SK-N-DZ (cell line): ENCODE measurements around the gene AK7.

DNA sequence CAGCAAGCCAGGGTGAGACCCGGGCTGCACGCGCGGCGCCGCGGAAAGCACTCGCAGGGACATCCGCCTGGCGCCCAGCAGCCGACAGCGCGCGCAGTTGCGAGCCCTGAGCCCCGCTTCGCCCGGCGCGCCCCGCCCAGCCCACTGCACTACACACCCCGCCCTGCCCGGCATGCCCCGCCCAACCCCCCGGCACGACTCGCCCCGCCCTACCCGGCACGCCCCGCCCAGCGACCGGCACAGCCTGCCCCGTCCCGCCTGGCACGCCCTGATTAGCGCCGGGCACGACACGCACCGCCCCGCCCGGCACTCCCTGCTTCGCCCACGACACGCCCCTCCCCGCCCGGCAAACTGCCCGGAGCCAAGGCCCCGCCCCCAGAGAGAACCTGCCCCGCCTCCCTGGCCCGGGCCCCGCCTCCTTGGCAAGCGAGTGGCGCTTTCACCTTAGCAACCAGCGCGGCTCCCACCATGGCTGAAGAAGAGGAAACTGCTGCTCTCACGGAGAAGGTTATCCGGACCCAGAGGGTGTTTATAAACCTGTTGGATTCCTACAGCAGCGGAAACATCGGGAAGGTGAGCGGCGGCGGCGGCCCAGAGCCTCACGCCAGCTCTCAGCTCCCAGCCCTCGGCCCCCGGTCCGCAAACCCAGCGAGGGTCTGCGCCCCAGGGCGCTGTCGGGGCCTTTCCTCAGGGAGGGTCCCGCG is at the start of gene AK7:
AK7 (plus strand) TSS at position 442 of the 704 bp plus-strand sequence.
RAMPAGE:
- cytosol, long total RNA = start-site peak on the plus strand centred at position 439 of the sequence, 50 bp wide, 42 and 64 reads in 2 replicates
- nucleus, long total RNA = no peak

DNA sequence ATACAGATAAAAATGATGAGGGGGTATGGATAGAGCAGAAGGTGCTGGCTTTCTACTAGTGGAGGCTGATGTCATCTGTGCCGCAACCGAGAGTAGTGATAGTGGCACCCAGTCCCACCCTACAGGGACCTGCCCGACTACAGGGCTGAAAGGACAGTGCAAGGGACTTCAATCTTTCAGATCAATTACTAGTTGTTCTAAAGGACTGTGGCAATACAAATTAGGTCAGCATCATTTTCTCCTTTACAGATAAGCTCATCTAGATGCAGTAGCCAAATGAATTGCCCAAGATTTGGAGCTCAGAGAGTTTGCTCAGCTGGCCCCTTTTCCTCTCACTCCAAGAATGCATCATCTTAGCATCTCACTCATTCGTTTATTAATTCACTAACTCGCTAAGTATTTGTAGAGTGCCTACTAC is 806.1 kb downstream of the VRK1 start:
RAMPAGE:
- cytosol, long total RNA = no peak
- nucleus, long total RNA = no peak

GRCh38 chr14:97771460-97772207 is 974.5 kb downstream of the VRK1 start:
RAMPAGE:
- cytosol, long total RNA = no peak
- nucleus, long total RNA = no peak

GRCh38 chr14:98135860-98136530 is 1136.0 kb downstream of the BCL11B start:
RAMPAGE:
- cytosol, long total RNA = no peak
- nucleus, long total RNA = no peak

DNA sequence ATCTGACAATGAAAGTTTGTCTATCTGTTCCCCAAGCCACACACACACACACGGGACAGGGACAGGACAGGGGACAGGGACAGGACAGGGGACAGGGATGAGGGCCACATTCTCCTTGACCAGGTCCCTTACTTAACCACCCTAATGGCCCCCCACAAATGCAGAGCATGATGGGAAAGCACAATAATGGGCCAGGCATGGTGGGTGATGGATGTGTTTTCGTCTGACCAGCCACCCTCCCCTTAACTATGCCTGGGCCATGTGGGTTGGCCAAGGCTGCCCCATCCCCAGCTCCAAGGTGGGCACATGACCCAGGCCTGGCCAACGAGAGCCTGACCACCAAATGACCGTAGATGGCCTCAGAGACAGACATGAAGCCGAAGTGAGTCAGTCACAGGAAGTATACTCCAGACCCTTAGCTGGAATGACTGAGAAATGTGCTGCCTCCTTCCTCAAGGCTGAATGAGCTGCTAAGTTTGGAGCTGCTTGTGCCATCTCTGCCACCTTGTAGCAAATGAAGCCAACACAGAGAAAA is 233.7 kb downstream of the BCL11B start:
RAMPAGE:
- cytosol, long total RNA = no peak
- nucleus, long total RNA = no peak

DNA sequence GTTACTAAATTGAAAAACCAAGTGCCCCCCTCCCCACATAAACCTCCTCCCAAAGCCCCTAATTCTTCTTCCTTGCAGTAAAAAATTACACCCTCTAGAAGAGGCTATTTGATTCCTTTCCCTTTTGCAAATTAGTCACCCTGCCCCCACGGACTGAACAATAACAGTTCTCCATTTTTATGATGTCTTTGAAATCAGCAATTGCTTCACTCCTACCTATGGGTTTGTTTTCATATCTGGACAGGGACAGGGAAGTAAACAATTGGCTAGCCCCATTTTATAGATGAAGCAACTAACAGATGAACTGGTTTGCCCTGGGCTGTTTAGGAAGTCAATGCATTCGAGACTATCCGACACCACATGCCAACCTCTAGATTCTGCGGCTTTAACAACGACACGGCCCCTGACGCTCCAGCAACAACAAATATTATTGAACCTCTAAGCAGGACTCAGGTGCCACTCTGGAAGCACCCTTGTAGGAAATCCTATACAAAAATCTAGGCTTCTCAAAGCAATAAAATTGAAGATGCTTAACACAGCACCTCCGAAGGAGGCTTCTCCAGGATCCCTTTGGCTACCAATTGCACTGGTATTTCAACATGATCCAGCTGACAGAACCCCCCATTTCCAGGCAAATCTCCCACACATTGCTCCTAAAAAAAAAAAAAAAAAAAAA is 28.6 kb downstream of the BCL11B start:
RAMPAGE:
- cytosol, long total RNA = no peak
- nucleus, long total RNA = no peak

GRCh38 chr14:99257871-99258854 is 13.8 kb downstream of the BCL11B start:
RAMPAGE:
- cytosol, long total RNA = no peak
- nucleus, long total RNA = no peak

DNA sequence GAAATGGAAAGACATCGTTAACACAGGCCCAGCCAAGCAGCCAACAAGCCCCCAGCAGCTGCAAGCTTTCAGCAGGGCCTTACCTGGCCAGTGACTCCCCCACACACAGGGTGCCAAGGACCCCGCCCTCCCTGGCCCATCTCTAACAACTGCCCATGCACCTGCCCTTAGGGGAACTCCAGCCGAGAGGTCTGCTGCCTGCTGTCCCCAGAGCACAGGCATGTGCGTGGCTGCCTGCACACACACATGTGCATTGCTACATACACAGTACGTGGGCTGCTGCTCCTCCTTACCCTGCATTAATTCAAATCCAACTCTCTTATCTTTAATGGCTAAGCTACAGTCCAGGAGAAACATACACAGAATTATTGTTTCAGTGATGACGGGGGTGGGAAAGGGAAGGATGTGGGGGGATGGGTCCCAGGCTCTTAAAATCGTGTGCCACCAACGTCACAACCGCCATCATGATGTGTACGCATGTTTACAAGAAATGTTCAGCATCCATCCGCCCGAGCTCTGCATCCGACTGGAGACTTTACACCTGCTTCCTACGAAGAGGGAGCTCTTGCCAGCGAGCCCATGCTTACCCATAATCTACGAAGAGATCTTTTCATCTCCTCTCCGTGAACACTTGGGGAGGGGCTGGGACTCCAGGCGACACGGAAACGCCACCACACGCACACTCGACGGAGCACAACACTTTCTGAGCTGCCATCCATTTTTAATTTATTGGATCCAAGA is 9.7 kb downstream of the BCL11B start:
RAMPAGE:
- cytosol, long total RNA = no peak
- nucleus, long total RNA = no peak

RAMPAGE:
- cytosol, long total RNA = no peak
- nucleus, long total RNA = no peak
These were observed 1.8 kb upstream of the BCL11B start for GRCh38 chr14:99273623-99274299.

RAMPAGE:
- cytosol, long total RNA = no peak
- nucleus, long total RNA = no peak
These were observed 2.1 kb downstream of the SETD3 start for GRCh38 chr14:99478570-99478993.

RAMPAGE:
- cytosol, long total RNA = no peak
- nucleus, long total RNA = no peak
These were observed 27.3 kb downstream of the CCNK start for GRCh38 chr14:99508537-99508940.

GRCh38 chr14:99561281-99561693 is 42.7 kb downstream of the CCDC85C start:
RAMPAGE:
- cytosol, long total RNA = no peak
- nucleus, long total RNA = no peak

DNA sequence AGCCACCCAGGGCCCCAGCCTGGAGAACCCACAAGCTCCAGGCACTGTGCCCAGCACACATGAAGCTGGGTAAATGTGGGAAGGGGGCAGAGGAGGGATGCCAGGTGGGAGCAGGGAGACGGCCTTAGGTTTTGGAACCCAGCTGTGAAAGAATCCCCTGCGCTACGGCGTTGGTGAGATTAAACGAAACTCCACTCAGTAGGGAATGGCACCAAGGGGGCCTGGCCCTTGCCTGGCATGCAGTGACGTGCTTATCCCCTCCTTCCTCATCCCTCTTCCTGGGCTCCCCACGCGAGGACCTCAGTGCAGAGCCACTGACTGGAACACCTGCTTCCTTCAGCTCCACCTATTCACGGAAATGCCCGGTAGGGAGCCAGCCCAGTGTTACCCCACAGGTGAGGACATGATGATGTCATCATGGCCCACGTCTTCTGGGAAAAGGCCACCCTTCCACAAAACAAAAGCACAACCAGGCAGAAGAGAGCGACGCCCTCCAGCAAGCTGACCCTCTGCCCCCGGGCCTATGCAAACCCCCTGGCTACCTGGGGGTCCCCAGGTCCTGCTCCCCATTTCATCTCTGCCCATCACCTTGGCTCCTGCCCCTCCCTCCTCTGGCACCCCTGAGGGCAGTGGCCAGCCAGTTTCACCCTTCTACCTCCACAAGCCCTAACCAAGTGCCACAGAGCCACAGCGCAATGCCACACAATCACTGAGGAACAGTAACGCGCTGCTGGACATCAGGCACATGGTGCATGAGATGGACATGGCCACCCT is 42.1 kb downstream of the CCDC85C start:
RAMPAGE:
- cytosol, long total RNA = no peak
- nucleus, long total RNA = no peak

DNA sequence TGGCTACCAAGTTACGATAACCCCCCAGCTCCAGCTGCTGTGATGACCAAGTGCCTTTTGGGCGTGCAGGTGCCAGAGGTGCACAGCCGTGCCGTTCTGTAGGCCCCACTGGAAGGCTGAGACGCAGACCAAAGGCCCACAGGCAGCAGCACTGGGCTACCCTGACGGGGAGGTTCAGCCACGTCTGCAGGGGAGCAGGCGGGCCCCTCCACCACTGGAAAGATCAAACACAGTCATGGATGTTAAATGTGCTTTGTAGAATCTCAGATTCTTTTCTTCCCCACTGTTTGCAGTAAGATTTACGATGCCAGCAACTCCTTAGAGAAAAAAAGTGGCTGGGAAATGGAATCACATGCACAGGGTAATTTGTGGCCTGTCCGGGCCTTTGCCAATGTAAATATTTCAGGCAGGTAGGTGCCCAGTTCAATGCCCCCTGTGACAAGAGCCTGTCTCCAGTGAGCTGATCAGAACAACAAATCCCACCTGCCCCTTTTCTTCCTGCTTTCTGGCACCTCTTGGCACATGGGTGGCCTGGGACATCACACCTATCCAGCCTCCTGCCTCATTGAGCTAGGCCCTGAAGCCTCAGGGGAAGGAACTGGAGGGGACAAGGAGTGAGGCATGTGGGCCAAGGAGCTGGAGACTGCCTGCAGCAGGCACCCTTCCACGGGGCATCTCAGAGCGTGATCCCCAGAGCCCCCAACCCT is 32.5 kb downstream of the CCDC85C start:
RAMPAGE:
- cytosol, long total RNA = no peak
- nucleus, long total RNA = no peak

DNA sequence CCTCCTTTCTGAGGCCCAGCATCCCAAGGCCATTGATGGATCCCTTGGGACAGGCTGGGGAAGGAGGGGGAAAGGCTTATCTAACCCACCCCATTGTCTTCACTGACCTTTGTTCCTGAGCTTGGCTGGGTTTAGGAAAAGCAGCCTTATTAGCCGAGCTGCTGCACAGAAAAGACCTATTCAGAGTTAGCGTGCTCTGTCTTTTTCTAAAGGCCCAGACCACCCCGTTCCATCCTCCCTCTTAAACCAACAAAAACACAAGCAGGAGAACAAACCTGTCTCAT is 5.1 kb downstream of the CCDC85C start:
RAMPAGE:
- cytosol, long total RNA = no peak
- nucleus, long total RNA = no peak

DNA sequence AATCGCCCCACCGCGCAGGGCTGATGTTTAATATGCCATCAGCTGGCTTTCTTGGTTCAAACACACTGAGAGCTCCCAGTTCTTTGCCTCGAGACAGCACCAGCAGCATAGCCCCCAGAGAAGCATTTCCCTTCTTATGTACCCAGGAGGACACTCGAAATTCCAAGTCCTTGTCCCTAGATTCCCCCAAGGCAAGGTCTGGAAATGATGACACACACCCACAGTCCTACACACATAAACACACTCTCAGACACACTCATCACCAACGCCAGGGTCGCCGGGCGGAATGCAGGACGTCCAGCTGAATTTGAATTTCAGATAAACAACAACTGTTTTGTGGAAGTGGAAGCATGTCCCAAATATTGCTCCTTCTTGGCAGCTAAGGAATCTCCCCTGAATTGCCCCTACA is 41.1 kb upstream of the EML1 start:
RAMPAGE:
- cytosol, long total RNA = no peak
- nucleus, long total RNA = no peak

RAMPAGE:
- cytosol, long total RNA = no peak
- nucleus, long total RNA = no peak
These were observed 93.8 kb upstream of the EVL start for GRCh38 chr14:99971142-99972163.

DNA sequence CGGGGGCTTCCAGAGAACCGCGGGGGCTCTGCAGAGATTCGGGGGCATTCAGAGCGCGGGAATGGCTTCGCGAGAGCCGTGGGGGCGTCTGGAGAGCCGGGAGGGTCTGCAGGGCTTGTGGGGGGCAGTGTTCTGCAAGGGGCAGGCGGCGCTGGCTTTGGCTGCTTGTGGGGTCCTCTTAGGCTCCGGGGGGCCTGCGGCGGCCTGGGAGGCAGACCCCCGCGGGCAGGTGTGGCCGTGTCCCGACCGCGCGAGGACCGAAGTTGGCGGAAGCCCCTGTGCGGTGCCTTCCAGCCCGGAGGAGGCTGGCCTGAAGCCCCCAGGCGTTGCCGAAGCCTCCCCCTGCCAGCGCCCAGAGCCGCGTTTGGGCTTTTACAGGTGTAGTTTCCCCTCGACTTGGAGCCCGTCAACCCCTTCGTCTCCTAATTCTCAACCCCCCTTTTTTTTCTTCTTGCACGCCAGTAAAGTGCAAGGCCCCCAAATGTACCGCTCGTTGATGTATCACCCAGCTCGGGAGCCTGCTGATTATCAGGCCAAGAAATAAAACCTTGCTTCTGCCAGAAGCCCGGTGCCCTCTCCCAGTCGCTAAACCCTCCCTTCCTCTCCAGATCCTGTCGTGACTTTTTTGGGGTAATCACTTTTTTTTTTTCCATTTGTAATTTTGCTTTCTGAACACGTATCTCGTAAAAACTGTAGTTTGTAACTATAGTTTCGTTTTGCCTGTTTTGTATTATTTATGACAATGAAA is 92.9 kb upstream of the EVL start:
RAMPAGE:
- cytosol, long total RNA = no peak
- nucleus, long total RNA = no peak

DNA sequence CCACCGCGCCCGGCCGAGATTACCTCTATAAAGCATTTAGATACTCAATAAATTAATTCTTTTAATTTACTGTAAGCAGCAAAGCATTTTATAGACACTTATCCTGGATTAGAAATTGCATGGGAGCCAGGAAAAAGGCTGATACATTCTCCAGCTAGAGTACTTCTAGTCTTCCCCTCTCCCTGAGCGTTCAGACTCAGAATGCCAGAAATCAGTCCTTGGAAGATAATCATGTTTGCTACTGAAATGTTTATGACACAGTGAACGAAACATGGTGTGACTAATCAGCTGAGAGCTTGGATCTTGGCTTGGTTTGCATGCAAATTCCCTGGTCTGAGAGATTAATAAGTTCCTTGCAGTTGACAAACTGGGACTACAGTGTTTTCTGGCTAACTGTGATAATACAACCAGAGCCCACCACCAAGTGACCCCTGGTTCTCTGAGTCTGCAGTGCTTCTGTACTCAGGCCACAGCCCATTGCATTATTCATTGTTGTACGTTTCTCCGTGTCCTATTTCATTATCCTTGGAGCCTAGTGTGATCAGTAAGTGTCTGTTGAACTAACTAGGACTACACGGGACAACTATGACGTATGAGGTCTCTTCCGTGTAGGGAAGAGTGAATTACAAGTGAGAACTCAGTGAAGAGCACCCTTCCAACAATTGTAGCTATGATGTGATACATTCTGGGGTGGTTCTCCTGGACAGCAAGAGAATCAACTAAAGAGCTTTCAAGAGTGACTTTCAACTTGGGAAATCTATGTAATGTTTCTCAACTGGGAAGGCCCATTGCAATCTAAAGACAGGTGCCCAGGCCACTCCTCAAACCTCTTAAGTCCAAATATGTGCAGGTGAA is 34.6 kb upstream of the EVL start:
RAMPAGE:
- cytosol, long total RNA = no peak
- nucleus, long total RNA = no peak

DNA sequence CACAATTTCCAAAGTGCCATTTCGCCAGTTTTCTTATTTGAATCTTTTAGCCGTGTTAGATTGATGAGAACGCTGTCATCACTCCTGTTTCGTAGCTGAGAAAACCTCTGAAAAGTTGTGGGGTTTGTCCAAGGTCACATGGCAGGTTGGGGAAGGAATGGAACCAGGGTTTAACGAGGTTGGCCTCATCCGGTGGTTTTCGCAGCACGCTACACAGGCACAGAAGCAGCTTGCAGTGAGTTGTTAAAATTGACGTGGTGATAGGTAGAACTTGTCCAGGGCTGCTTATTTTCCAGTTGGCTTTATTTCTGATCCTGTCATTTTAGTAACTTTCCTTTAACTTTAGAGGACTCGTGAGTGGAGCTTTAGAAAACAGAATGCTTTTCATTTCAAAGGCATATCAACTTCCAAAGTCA is 1.0 kb downstream of the EVL start:
RAMPAGE:
- cytosol, long total RNA = no peak
- nucleus, long total RNA = no peak